ENCODE results near the genes SIX5, IGFL1 and PNMA8B.

GRCh38 chr19:45768680-45769522, at the start of gene SIX5:
SIX5 (minus strand) TSS chr19:45769252.
- PRO-cap: unidirectional peak, minus-strand start at chr19:45769054; unidirectional peak, minus-strand start at chr19:45769250

GRCh38 chr19:45878957-45879720, 6.8 kb downstream of the IRF2BP1 start:
- PRO-cap: no peak

GRCh38 chr19:45913832-45914310, 707 bp downstream of the NANOS2 start:
- PRO-cap: no peak

GRCh38 chr19:46020578-46021420, 2.1 kb downstream of the PGLYRP1 start:
- PRO-cap: no peak

- PRO-cap: no peak
Observed at GRCh38 chr19:46079066-46079265, 38.2 kb upstream of the IGFL4 start.

DNA sequence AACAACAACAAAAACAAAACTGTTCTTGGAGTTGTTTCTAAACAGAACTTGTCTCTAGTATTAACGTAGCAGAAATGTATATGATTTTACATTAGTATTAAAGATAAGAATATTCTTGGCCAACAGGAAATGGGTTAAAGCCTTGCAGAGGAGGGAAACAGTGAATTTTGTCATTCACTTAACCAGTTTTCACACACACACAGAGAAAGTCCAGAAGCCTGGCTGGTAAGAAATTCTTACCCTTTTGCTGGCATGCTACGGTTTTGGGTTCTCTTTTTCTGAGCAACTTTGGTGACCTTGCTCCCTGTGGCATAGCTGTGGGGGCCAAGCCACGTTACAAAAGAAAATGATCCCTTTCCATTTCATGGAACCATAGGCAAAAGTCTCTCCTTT, 7.5 kb upstream of the IGFL3 start:
- PRO-cap: no peak

- PRO-cap: no peak
Observed at GRCh38 chr19:46180559-46181289, 32.7 kb downstream of the IGFL2 start.

DNA sequence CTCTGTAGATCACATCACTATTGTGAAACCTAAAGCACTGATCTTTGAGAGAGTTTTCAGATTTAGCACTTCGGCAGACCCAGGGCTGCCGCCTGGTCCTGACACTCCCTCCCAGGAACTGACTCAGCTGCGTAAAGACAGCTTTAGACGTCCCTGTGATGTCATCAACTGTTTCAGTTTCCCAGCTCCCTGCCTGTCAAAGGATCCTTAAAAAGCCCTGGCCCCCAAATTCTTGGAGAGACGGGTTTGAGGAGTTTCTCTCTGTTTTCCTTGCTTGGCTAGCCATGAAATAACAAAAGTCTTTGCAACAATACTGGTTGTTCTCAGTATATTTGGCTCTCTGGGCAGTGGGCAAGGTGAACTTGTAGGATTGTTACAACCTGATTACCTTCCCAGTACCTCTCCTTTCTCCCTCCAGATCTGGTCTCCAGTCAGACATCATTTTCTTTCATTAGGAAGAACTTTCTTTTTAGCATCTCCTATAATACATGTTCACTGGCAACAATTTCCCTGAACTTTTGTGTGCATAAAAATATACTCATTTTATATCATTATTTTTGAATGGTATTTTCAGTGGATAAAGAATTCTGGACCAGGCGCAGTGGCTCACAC, 33.6 kb downstream of the IGFL2 start:
- PRO-cap: no peak

DNA sequence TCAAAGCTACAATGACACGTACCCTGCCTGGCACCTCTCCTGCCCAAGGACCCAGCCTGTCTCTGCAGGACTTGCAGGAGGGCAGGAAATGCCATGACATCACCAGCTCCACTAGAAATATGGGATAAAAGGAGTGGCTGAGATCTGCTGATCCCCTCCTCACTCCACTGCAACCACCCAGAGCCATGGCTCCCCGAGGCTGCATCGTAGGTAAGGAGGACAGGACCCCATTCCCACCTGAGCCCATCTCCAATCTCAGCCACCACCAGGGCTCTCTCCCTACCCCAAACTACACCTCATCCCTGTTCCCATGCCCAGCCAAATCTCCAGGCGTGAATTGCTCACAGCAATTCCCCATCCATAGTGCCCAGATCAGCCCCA, at the start of gene IGFL1:
Gene IGFL1 (plus strand): TSS at position 153 of the 381 bp plus-strand sequence.
- PRO-cap: no peak

- PRO-cap: no peak
Observed at GRCh38 chr19:46288860-46289723, 7.8 kb upstream of the HIF3A start.

- PRO-cap: no peak
Observed at GRCh38 chr19:46404944-46405342, 8.4 kb downstream of the CCDC8 start.

- PRO-cap: no peak
Observed at GRCh38 chr19:46415766-46416966, 2.8 kb upstream of the CCDC8 start.

- PRO-cap: no peak
Observed at GRCh38 chr19:46492875-46493183, 2.8 kb downstream of the PNMA8B start.

DNA sequence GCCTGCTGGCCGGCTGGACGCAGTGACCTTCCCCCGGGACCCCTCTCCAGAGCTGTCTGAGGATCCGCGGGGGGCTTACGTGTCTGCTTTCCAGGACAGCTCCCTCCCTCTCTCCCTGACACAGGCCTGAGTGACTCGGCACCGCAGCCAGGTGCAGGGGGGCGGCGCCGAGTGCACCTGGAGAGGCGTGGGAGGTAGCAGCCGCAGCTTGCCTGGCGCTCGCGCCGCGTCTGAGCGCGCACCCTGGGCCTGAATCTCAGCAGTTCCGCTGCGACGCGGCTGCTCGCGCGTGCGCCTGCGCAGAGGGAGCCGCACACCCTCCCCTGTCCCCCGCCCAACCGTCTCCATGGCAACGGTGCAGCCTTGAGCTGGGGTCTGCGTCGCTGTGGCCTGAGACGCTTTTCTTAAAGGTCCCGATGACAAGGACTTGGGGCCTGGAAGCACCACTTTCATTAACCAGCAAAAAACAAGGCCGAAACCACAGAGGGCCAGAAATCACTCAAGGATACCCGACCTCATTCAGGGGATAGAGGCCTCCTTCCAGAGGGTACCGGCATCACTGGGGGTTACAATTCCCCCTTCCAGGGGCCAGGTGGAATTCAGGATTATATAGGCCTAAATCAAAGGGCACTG, at the start of gene PNMA8B:
Gene PNMA8B (minus strand): TSS at position 232 of the 633 bp plus-strand sequence.
- PRO-cap: unidirectional peak, minus-strand start at position 232 of the sequence

DNA sequence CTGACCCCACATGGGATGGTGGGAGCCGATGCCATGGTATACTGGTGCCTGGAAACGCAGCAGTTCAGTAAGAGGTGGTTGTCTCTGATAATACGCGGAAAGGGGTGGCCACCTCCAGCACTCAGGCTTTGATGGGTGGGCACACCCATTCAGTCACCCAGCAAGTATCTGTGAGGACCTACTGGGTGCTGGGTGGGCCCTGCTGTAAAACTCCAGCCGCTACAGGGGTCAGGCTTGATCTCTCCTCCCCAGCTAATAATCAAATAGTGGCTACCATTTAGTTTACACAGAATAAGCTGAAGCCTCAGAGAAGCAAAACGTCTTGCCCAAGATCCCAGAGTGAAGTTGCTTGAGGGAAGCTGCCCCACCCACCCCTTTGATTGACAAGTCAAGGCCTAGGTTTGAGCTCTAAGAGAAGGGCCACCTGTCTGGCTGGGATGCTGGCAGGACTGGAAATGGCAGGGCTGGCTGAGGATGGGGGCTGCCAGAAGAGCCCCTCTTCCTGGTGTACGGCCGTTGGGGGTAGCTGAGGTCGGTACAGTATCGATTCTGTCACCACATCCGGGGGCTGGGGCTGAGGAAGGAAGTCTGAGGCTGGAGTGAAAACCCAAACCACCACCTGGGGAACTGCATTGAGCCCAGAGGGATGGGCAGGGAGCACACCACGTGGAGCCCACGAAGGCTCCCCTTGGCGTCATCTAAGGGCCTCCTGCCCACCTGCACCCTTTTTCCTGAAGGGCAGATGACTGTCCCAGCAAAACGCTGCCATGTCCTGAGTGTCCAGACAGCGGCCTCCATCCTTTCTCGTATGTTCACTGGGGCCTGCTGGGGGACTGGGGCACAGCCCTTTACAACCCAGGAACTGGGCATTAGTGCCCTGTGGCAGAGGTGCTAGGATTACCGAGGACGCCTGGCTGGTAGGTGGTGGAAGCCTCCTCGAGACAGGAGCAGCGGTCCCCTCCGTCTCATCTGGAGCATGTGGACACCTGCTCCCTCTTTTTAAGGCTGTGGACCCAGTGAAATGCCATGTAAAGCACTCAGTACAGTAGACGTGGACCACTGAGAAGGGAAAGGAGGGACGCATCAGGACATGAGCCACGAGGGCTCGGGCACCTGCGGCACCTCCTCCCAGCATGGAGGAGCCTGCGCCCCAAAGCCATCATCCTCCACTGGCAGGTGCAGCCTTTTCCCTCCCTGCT, 1.4 kb upstream of the PRKD2 start:
- PRO-cap: no peak

GRCh38 chr19:46839817-46840266, 10.8 kb downstream of the AP2S1 start:
- PRO-cap: no peak

GRCh38 chr19:46872984-46873375, 12.2 kb downstream of the ARHGAP35 start:
- PRO-cap: no peak

DNA sequence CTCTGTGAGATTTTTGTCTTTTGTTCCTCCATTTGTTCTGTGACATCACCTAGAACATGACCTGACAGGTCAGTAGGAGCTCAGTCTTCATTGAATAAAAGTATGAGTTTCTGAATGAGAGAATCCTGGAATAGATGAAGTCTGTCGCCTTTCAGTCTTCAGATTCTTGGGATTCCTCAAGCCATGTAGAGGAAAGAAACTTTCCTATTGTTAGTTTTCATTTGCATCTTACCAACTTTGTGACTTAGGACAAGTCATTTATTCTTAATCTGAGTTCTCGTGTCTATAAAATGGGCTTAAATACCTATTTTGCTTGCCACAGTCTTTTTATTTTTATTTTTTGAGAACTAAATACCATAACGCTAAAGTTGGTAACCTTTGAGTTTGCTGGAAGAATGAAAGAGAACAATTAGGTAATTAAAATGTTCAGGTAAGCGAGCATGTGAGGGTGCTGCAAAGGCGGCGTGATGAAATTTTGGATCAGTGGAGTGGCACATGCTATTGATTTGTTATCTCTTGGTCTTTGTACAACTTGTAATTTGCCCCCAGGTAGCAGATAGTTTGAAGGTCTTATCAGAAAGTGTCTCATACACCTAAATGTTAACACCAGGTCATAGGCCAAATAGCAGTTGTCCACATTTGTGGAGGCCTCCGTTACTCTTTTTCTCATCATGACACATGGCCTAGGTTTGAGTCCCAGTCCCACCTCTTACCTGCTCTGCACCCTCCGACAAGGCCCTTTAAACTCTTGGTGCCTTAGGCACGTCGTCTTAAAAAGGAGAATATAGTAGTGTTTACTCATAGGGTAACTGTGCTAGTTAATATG, 14.7 kb downstream of the ARHGAP35 start:
- PRO-cap: no peak

GRCh38 chr19:46976057-46976771, 43.4 kb upstream of the NPAS1 start:
- PRO-cap: no peak

DNA sequence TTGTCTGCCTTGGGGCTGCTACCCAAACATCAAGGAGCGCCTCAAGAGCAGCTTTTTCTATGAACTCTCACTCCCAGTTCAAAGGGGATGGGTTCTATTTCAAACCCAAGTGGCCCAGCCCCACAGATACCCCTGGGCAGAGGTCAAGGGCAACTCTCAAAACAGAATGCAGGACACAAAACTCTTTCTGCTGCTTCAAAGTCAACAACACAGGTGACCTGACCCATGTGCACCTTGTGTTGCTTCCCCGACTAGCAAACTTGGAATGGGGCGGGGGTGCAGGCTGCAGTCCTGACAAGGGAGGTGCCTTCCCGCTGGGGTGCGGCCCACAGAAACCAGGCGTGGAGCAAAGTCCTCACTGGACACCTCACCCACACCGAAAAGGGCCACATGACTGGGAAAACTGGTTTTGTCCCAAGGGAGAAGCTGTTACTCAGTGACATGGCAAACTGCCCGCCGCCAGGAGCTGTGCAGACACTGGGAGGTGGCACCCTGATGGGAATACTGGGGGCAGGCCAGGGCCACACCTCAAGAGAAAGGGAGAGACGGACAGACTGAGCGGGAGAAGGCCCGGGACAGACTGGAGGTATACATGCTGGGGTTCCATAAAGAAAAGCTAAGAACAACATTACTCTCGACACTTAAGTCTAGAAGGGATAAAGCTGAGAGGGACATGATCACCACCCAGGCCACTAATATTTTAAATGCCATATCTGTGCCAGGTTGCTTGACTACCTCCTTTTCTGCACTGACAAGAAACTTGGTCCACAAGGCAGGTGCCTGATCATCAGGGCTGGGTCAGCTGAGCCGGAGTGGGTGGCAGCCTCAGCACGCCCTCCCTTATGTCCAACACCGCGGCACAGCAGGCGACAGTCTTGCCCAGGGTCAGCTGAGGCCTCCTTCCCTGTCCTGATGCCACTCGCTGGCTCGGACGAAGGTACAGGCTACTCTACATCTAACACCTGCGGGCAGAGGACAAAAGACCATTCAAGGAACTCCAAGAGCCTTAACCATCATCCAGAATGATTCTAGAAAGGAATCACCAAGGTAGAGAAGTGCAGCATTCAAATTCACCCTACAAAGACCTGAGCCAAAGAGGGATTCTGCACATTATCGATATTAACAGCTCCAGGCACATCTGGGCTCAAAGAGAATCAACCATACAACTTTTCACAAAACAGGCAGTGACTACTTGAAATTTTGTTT, 17.1 kb downstream of the ZC3H4 start:
- PRO-cap: no peak

All from left common carotid artery plus branches (tissue), 1 donor.